Umbilical cord (tissue), 2 donors: Measurements from ENCODE around the genes FAM180B, C1QTNF4, OR5D18, OR5W2 and OR5M8.

DNA sequence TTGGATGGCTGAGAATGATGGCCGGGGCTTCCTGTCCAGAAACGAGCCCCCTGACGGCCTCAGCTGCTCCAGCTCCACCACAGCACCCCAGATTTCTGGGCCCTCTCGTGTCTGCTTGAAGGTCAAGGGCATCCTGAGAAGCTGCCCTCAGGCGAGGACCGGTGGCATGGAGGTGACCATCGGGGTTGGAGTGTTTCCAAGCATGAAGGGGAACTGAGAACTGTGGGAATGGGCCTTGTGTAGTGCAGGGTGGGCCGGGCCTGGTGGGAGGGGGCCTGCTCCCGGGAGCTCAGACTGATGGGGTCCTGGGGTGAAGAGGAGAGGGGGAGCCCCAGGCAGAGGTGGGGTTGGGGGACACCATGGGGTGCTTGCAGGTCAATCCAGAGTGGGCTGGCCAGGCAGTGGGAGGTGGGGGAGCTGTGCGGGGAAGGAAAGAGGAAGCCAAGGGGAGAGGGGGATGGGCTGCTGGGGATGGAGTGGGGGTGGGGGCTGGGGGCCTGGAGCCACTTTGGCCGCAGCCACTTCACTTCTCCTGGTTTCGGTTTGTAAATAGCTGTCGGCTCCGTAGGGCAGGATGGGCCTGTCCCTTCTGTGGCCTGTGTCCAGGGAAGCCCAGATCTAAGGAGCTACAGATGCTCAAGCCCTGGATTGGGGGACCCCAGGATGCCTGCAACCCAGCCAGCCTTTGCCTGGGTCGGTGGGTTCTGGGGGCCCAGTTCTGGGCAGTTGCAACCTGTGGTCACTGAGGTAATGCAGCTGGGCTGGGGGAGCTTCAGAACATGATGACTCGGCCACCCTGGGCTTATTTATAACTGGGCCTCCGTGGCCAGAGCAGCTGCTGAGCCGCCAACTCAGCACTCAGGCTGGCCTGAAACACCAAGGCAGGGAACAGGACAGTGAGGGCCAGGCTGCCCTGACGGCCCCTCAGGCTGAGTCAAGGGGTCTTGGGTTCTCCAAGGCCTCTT, 14.7 kb upstream of the SPI1 start:
- RAMPAGE, long total RNA: no peak

DNA sequence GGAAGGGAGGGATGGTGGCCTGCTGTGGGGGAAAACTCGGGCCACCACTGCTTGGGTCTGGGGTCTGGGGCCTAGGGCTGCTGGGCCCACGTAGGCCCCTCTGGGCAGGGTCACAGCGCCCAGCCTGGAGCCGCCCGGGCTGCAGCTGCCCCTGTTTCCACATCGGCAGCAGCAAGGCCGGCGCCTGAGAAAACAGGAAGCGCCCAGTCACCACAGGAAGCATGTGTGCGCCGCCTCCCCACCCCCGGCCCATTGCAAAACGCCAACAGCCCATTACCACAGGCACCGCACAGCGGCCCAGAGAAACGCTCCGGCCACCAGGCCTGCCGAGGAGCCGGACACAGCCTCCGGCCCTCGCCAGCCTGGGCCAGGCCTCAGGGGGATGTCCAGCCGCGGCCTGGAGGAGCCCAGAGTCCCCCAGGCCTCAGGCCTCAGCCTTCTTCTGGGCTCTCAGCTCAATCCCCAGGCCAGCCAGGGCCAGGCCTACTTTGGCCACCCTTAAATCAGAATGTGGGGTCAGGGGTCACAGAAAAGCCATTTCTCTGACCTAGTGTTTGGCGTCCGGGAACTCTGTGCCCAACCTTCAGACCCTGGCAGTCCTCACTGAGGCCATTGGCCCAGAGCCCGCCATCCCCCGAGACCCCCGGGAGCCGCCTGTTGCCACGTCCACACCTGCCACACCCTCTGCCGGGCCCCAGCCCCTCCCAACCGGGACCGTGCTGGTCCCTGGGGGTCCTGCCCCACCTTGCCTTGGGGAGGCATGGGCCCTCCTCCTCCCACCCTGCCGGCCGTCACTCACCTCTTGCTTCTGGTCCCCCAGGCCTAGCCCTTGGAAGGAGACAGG, 13.5 kb upstream of the SLC39A13 start:
- RAMPAGE, long total RNA: no peak

GRCh38 chr11:47395535-47396142, 12.8 kb upstream of the SLC39A13 start:
- RAMPAGE, long total RNA: no peak

- RAMPAGE, long total RNA: no peak
Measured at GRCh38 chr11:47469223-47470187, 20.6 kb upstream of the RAPSN start.

- RAMPAGE, long total RNA: no peak
Measured at GRCh38 chr11:47470188-47471354, 21.6 kb upstream of the RAPSN start.

DNA sequence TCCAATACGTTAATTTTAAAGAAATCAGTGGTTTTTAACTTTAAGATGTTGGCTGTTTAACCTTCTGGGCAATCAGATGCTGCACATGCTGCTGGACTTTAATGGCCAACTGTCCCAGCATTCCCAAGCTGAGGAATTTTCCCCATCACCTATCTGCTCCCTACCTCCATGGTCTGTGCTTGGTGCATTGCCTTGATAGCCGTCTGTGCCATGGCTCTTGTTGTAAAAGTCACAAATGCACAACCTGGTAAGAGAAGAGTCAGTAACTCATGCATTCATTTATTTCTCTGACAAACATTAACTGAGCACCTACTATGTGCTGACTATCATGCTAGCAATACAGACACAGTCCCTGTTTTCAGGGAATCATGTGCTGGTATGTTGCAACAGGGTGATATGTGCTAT, 34.4 kb upstream of the RAPSN start:
- RAMPAGE, long total RNA: no peak

- RAMPAGE, long total RNA: no peak
Measured at GRCh38 chr11:47499231-47500031, 50.5 kb upstream of the RAPSN start.

- RAMPAGE, long total RNA: no peak
Measured at GRCh38 chr11:47586405-47586871, at the start of gene FAM180B. Gene FAM180B, plus strand, starts transcription at chr11:47586678.

DNA sequence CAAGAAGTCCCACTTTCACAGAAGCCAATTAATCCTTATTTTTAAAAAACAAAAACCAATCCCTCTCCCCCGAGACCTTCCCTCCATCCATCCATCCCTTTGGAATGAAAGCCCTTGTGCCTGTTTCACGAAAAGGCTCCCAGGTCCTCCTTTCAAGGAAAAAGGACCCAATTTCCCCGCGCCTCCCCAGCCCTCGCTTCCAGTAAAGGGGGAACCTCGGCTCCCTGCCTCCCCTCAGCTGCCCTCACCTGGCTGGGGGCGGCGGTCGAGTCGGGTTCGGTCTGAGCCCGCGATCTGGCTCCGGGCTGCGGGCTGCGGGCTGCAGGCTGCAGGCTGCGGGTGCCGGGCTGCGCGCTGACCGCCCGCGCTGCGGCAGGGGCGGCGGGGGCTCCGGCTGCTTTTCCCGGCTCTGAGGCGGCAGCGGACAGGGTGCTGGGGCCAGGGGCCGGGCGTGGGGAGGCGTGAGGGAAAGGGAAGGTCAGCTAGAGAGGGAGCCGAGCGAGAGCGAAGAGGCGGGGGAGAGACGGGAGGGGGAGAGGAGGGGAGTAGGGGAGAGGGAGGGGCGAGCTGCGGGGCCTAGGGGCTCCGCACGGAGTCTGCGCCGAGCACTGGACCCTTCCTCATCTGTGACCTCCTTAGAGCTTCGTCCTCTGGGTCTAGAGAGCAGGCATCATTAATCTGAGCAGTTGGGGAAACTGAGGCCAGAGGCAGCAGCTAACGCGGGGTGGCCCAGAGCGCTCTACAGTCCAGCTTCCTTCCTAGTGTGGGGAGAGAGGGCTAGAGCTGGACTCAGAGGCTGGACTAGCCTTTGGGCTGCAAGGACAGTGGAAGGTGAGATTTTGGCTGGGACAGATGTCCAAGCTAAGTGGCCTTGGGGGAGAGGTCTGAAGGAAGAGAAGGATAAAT, at the start of gene C1QTNF4:
C1QTNF4 (minus strand) TSS at position 512 of the 906 bp plus-strand sequence.
- RAMPAGE, long total RNA: no peak

DNA sequence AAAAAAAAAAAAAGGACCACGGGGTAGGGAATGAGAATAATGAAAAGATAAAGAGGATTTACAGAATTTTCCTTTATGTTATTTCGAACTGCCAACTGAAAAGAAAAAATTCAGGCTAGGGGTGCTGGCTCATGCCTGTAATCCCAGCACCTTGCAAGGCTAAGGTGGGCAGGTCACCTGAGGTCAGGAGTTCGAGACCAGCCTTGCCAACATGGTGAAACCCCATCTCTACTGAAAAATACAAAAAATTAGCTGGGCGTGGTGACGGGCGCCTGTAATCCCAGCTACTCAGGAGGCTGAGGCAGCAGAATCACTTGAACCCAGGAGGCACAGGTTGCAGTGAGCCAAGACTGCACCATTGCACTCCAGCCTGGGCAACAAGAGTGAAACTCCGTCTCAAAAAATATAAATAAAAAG, 24.6 kb downstream of the FNBP4 start:
- RAMPAGE, long total RNA: no peak

DNA sequence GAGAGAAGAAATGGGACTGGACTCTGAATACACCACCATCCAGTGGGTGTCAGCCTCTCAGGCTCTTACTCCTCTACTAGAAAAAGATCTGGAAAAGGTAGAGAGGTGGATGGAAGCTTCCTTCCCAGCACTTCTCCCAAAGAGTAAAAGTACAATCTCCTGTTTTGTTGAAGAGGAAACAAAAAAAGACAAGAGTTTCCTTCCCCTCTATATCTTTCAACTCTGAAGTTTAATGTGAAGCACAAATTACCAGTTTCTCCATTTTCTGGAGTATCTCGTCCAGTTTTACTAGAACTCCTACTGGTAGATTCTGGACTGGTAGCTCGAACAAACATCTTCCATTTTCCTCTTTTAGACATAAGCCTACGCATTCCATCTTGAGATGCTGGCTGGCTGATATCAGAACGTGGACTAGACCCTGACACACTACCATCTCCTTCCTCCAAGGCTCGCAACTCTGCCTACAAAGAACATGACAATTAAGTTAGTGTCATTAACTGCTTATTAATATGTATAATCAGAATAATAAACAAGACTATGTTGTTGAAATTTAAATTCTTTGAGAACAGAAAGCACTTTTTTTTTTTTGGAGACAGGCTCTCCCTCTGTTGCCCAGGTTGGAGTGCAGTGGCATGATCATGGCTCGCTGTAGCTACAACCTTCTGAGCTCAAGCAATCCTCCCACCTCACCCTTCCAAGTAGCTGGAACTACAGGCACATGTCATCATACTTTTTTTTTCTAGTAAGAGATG, 23.3 kb downstream of the FNBP4 start:
- RAMPAGE, long total RNA: no peak

GRCh38 chr11:47942028-47942772, 38.2 kb upstream of the PTPRJ start:
- RAMPAGE, long total RNA: no peak

DNA sequence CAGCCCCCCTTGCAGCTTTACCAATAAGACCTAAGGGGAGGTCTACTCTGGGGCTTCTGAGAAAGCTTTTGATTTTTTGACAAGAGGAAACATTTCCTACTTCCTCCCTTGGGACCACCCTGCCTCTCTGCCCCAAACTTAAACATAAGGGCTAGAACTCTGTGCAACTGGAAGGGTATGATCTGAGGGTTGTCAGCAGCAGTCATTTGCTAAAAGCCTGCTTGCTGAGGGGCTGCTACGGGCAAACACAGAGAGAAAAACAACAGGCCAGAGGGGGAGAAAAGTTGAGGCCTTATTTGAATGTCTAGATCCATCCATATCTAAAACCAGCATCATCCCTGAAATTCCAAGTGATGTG, 29.8 kb upstream of the PTPRJ start:
- RAMPAGE, long total RNA: no peak

- RAMPAGE, long total RNA: no peak
Measured at GRCh38 chr11:47987343-47988396, 7.3 kb downstream of the PTPRJ start.

DNA sequence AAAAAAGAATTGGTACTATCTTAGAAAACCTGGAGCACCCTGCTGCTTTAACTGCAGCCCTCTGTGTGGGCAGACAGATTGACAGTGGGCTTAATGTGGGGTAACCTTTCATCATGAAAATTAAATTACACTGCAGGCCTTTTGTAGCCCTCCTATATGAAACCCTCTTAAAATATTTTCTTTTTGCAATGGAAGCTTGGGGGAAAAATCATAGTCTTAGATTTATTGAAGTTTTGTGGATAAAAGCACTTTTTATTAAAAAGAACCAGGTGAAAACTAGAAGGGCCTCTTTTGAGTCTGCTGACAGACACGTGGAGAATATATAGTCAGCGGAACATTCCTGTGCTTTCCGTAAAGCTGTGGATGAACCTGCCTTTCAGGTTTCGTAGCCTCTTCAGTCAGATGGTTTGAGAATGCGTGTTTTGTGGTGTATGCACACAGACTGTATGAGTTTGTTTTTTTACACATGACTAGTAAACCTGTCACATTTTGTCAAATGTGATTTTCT, 69.4 kb downstream of the PTPRJ start:
- RAMPAGE, long total RNA: no peak

- RAMPAGE, long total RNA: no peak
Measured at GRCh38 chr11:48079187-48080081, 99.1 kb downstream of the PTPRJ start.

DNA sequence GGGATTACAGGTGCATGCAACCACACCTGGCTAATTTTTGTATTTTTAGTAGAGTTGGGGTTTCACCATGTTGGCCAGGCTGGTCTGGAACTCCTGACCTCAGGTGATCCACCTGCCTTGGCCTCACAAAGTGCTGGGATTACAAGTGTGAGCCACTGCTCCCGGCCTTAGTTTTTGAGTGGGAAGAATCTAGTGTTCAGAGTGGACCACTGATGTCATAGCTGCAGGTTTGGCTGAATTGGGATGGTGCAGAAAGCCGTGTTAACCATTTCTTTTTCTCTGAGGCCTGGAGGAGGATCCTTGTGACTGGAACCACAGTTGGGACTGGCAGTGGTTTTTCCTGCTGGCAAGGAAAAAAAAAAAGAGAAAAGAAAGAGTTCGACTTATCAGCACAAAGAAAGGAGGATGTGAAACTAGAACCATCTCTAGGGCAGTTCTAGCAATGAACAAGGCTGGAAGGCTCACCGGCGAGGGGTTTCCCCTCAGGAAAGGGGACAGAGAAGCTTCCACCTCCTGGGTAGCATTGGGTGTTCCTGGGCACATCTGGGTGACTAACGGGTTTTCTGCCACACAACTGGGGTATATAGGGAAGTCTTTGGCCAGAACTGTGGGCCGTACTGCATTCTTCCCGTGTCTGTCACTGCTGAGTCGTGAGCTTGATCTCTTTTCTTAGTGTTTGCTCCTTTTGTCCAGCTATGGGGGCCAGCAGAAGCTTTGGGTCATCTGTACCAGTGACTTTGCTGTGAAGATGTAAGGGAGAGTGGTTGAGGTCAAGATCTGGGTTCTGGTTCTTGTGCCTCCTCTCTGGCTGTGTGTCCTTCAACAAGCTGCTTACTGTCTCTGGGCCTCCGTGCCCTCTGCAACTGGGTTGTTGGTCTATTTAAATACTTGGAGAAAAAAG, 109.5 kb upstream of the OR4B1 start:
- RAMPAGE, long total RNA: no peak

DNA sequence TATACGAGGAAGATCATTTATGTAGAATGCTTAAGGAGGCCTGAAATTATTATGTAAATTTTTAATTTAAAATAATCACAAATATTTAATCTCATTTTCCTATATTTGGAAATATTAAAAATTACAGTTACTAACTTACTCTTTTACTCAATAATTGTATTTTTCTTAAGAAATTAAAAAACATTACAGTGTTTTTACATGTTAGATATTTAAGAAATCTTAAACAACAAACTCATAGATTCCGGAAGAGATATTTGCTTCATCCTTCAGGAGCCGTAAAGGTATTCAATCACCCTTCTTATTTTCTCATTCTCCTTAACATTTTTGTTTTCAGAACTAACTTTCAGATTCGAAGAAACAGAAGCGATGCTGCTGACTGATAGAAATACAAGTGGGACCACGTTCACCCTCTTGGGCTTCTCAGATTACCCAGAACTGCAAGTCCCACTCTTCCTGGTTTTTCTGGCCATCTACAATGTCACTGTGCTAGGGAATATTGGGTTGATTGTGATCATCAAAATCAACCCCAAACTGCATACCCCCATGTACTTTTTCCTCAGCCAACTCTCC, at the start of gene OR5D18:
OR5D18 (plus strand) TSS at position 367 of the 570 bp plus-strand sequence.
- RAMPAGE, long total RNA: no peak

- RAMPAGE, long total RNA: no peak
Measured at GRCh38 chr11:55914400-55914975, at the start of gene OR5W2. Gene OR5W2, minus strand, starts transcription at chr11:55914582.

DNA sequence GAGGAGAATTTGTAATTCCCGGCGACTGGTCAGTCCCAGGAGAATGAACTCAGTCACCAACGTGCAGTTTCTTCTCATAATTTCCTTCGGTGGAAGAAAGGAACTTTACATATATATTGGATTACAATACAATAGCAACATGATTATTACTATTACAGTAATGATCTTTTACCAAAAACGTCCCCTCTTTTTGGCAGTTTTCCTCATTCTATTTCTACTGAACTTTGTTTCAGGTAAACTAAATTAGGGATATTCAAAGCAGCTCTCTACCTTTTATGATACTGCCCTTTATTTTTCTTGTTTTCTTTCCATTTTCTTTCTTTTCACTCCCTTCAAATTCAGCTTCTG, at the start of gene OR5M8:
OR5M8 (minus strand) TSS at position 78 of the 348 bp plus-strand sequence.
- RAMPAGE, long total RNA: no peak